ENCODE measurements around a stretch of chr1.

DNA sequence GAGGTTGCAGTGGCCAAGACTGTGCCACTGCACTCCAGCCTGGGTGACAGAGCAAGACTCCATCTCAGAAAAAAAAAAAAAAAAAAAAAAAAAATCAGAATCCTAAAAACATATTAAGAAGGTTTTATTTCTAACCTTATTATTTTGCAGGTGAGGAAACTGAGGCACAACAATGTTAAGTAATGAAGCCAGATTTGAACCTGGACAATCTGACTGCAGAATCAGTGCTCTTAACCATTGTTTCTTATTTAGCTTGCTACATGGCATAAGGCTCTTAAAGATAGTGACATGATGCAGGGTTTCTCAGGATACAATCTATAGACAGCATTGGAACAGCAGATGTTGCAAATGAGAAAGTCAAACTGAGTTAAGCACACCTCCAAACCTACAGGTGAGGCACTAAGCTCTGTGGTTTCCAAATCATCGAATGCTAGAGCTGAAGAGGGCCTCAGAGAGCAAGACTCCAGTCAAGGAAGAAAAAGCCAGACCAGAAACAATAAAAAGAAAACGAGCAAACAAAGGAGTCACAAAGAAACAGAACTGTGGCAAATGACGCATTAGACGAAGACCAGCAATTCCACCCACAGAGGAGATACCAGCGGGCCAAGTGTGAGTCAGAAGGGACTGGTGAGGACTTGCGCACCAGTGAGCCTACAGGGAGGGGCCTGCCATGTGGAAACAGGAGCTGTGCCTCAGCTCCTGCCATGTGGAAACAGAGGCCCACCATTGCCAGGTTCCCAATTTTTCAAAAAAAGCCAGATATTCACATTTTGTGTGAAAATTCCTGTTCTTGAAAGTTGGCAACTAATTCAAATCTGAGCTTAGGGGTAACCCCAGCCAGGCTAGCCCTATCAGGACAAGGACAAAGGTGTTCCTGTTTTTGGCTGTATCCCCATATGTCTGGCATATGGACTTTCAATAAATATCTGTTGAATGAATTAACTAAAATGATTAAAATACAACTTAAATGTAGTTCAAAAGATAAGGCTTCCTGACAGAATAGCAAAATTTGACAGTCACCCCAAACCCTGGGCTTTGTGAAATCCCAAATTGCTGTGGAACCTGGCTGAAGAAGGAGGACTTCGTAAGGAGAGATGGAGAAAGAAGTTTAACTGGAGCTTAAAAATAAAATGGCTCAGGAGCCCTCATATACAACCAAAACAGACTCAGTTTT lies 14.3 kb downstream of the CD58 start:
- PRO-cap, result no peak

DNA sequence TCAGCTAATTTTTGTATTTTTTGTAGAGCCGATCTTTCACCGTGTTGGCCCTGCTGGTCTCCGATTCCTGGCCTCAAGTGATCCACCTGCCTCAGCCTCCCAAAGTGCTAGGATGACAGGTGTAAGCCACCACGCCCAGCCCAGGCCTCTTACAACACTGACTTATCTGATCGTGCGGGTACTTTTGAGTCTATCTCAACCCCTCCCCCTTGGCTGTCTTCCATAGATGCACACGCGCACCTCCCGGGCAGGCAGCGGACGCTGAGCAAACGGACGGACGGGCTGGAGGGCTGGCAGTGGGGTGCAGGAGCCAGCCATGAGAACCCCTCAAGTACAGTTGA lies 1.1 kb downstream of the CD58 start:
- PRO-cap, result no peak

DNA sequence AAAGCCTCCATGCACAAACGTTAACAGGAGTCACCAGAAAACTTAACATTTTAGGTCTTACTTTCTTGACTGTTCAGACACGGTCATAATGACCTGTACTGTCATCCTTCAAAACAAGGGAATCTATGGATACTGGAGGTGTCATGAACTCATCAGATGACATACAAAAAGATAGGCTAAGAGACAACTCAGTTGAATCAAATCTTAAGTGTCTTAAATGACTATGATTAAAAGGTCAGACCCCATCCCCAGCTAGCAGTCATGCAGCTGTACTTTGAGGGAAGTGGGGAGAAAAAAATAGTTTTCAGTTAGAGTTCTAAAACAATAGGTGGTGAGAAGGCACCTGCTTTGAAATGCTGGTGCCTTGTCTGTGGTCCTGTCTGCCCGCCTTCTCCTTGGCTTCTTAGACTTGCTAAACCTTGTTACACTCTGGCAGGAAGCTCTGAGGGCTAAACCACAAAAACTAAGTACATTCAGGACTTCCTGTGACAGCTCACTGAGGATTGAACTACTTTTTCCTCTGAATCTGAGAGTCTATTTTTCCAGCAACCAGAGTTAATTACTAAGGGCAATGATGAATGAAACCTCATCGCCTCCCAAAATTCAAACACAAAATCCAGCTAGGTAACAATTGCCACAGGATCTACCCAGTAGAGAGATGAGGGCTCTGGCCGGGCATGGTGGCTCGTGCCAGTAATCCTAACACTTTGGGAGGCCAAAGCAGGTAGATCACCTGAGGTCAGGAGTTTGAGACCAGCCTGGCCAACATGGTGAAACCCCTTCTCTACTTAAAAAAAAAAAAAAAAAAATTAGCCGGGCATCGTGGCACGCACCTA lies 15.4 kb downstream of the CD2 start:
- PRO-cap, result no peak

- PRO-cap, result no peak
Measured at GRCh38 chr1:116875467-116875831, 34.3 kb upstream of the PTGFRN start.

- PRO-cap, result no peak
Measured at GRCh38 chr1:116916579-116917346, 7.0 kb downstream of the PTGFRN start.

- PRO-cap, result no peak
Measured at GRCh38 chr1:116950502-116951134, 40.9 kb downstream of the PTGFRN start.

DNA sequence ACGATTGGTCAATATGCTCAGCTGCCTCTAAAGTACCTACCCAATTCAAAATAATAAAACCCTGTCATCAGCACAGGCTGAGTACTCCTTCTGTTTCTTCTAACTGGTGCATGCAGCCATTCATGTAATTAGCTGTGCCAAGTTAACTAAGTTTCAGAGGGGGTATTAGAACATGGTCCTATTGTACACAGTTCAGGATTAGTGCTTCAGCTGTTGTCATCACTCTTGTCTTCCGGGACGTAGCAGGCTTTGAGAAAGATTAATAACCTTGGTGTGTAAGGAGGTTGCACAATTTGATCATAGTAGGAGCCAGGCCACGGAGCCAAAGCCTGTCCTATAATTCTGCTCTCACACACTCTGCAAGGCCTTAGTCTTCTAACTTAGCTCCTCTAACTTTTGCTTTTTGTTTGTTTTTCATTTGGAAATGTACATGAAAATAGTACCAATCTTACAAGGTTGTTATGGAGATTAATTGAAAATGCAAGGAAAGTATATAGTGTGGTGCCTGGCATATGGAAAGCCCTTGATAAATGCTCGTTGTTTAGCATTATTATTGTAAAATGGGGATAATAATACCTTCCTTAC lies 44.8 kb downstream of the PTGFRN start:
- PRO-cap, result no peak

DNA sequence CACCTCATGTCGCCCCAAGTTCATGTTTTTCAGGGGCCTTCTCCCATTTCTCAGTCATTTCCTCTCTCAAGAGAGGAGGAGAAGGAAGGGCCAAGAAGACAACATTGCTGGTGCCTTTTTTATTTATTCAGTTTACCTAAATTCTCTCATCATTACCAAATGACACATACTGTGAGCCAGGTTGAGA lies 291 bp upstream of the CD101 start:
- PRO-cap, result no peak

- PRO-cap, result no peak
Measured at GRCh38 chr1:117122555-117123116, 1.1 kb upstream of the TRIM45 start.

GRCh38 chr1:117237497-117238293 lies 27.0 kb upstream of the VTCN1 start:
- PRO-cap, result no peak

- PRO-cap, result no peak
Measured at GRCh38 chr1:117368220-117368595, 959 bp downstream of the MAN1A2 start.

DNA sequence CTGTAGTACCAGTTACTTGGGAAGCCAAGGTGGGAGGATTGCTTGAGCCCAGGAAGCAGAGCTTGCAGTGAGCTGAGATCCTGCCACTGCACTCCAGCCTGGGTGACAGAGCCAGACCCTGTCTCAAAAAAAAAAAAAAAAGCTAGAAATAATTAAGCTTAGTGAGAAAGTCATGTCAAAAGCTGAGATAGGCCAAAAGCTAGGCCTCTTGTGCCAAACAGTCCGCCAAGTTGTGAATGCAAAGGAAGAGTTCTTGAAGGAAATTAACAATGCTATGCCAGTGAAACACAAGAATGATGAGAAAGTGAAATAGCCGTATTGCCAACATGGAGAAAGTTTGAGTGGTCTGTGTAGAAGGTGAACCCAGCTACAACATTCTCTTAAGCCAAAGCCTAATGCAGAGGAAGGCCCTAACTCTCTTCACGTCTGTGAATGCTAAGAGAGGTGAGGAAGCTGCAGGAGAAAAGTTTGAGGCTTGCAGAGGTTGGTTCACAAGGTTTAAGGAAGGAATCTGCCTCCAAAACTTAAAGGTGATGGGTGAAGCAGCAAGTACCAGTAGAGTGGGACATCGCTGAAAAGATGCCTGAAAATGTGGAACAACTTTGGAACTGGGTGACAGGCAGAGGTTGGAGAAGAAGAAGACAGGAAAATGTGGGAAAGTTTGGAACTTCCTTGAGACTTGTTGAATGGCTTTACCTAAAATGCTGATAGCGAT lies 82.3 kb downstream of the MAN1A2 start:
- PRO-cap, result no peak

DNA sequence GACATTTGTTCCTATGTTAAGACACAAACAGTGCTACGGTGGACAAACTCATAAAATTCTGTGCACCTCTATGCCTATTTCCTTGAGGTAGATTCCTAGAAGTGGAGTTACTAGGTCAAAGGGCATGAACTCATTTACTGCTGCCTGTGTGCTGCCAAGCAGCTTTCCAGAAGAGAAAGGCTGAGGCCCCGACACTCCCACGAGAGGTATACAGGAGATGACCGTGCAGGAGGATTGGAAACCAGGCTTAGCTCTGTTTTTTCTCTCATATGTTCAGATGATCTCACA lies 34.3 kb upstream of the TENT5C start:
- PRO-cap, result no peak

DNA sequence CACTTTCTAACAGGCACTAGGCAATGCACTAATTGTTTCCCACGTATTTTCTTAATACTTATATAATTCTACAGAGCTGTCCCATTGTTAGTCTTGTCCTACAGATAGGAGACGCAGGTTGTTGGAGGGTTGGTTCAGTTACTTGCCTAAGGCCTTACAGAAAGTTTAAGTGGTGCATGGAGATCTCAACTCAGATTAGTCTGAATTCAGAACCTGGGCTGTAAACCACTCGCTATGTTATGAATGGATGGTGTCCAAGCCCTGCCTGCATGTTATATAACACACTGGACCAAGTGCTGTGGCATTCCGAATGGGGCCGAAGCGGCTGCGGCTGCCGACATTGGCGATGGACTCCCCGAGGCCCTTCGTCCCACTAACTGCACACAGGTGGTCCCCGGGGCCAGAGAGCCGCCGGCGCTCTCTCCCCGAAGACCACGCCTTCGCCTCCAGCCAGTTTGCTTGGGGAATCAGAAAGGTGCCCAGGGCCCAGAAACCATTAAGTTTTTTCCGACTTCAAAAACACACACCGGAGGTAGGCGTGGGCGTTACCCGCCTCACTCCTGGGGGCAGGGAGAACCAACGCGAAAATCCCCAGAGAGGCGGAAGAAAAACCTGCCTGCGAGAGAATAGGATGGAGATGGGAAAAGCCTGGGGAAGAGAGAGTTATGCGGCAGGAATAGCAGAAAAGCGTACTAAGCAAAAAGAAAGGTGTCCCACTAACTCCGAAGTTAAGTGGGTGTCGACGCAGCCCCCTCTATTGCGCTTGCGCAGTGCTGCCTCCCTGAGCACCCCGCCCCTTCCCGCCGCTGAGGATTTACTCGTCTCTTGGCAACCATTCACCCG lies 597 bp upstream of the TENT5C start:
- PRO-cap, result unidirectional peak, plus-strand start at position 304 of the sequence; bidirectional peak, plus-strand start outside the sequence, minus-strand start at position 759 of the sequence

DNA sequence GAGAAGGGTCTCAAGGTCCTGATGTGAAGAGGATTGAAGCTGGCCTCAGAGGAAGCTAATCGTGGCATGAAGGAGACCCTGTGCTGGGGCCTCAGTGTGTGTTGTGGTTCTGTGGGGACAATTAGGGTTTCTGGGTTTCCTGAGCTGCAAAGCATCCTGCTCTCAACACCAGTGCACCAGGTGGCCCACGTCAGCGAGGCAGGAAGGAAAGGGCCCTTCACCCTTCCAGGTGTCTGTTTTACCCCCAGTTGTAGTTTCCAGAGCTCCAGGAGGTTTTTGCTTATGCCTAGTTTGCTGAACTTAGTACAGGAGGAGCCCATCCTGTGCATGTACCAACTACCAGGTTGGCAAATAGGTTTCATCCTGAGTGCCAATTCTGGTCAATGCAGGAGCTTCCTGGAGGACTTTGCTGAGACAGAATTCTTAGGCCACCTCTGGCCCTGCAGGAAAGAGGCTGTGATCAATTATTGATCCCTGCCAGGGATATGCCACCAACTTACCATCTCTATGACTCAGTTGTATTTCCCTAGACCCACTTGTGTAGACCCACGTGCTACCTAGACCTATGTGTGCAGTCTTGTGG lies 53.0 kb downstream of the TENT5C start:
- PRO-cap, result no peak

DNA sequence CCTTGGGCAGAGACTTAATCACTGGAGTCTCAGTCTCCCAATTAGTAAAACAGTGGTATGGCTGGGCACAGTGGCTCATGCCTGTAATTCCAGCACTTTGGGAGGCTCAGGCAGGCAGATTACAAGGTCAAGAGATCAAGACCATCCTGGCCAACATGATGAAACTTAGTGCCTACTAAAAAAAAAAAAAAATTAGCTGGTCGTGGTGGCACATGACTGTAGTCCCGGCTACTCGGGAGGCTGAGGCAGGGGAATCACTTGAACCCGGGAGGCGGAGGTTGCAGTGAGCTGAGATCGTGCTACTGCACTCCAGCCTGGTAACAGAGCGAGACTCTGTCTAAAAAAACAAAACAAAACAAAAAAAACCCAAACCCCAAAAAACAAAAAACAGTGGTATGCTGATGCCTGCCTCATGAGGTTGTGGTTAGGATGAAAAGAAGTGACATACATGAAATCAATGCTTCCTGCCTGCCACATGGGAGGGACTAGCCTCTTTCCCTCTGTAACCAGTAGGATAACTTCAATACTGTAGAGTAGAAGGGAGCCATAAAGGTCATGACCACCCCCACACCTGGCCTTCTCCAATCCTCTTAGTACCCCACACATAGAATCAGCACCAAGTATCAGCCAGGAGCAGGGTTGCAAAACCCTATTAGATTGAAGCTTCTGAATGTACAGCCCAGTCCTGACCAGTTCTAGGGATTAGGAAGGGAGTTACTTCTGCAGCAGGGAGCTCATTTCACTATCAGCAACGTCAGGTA lies 55.1 kb downstream of the TENT5C start:
- PRO-cap, result no peak

DNA sequence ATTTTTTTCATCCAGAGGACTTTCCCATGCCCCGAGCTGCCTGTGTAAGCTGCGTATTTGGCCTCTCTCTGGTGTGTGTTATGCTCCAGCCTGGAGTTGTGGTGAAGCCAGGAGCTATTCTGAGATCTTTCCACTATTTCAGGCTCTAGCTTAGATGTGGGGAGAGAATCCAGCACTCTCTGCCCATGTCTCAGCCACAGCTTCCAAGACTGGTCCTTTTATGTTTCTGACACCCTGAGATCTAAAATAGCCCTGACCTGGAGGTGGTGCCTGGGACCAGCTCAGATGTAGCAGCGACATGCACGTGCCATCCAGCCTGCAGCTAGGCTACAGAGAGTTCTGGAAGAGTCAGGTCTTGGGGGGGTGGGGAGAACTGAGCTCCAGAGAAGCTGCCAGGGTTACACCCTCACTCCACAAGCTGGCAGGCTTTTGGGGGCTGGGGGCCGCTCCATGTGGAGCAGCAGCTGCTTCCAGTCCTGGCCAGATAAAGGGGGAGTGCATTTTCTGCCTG lies 76.6 kb downstream of the TENT5C start:
- PRO-cap, result no peak

GRCh38 chr1:117826316-117826957 lies 103.0 kb downstream of the GDAP2 start:
- PRO-cap, result no peak

DNA sequence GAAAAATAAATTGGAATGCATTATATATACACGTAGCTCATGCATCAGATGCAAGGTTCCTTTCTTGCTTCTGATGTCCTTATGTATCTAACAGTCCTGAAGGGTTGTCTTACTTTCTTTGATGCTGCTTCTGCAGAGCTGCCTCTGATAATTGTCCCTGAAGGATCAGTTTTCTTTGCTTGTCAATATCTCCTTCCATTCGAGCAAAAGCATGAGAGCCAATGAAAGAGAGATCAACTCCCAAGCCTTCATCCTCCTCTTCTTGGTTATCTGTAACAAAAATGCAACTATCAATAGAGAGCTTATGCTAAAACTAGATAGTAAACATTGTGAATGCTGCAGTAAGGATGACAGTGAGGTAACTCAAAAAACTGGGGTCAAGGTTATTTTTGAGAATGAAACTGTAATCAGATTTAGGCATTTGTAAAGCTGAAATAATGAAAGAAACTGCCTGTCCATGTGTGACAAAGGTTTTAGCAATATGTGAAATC lies 32.7 kb downstream of the GDAP2 start:
- PRO-cap, result no peak

GRCh38 chr1:117899024-117899400 lies 30.4 kb downstream of the GDAP2 start:
- PRO-cap, result no peak